Ileum (tissue), 1 donor: ENCODE measurements around a stretch of chr19.

- PRO-cap, result unidirectional peak, minus-strand start at chr19:2243959; unidirectional peak, minus-strand start at chr19:2244001
These were observed 5.4 kb upstream of the AMH start for GRCh38 chr19:2243759-2244140.

- PRO-cap, result unidirectional peak, minus-strand start at chr19:2425425
These were observed 2.1 kb downstream of the TIMM13 start for GRCh38 chr19:2425046-2425841.

DNA sequence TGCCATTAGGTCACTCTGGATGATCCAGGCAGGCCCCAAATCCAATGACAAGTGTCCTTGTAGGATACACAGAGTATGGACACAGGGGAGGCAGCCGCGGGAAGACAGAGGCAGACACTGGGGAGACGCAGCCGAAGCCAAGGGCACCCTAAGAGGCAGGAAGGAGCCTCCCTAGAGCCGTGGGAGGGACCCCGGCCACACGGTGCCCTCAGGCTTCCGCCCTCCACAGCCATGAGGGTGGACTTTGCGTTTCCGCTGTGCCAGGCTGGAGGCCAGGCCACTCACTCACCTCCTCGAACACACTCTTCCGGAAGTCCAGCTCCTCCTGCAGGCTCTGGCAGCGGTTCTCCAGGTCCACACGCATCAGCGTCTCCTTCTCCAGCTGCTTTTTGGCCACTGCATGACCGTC lies 10.5 kb upstream of the TIMM13 start:
- PRO-cap, result no peak

DNA sequence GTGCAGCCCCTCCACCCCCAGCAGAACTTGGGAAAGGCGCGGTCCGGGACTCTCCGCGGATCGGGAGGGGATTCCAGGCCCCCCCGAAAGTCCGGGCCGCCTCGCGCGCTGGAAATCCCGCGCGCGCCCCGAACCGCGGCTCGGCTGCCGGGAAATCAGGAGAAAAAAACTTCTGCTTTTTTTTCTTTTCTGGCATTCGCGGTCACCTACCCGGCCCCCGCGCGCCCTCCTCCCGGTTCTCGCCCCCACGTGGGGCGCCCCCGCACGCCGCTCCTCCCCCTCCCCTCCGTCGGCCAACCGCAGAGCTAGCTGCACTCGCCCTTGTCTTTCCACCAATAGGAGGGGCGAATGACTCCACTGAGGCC lies 232 bp upstream of the GADD45B start:
- PRO-cap, result bidirectional peak, plus-strand start outside the sequence, minus-strand start at position 249 of the sequence

DNA sequence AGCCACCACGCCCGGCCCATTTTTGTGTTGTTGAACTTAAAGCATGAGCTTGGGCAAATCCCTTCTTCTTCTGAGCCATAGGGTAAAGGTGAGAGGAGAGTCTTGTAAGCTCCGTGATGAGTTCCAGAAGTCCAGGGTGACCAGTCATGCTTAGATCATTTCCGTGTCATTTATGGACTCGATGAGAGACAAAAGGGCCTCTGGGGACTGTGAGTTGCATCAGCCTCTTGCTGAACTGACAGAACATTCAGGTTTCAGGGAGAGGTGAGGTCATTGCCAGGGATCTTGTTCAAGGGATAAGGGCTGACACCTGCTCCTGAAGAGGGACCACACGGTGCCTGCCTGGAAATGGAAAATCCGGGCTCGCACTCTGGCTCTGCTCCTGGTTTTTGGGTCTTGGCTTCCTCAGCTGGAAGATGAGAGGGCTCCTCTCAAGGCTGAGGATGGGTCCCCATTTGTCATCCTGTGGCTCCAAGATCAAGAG lies 53.6 kb downstream of the GADD45B start:
- PRO-cap, result no peak

GRCh38 chr19:2634128-2635391 lies 67.9 kb downstream of the GNG7 start:
- PRO-cap, result no peak

GRCh38 chr19:2678008-2678485 lies 24.4 kb downstream of the GNG7 start:
- PRO-cap, result no peak

GRCh38 chr19:2771897-2772480 lies 11.1 kb downstream of the SGTA start:
- PRO-cap, result no peak

- PRO-cap, result no peak
These were observed 4.8 kb downstream of the SGTA start for GRCh38 chr19:2778281-2778752.

- PRO-cap, result bidirectional peak, plus-strand start at chr19:3035772, minus-strand start at chr19:3035597
These were observed 6.6 kb upstream of the TLE2 start for GRCh38 chr19:3035664-3035997.

DNA sequence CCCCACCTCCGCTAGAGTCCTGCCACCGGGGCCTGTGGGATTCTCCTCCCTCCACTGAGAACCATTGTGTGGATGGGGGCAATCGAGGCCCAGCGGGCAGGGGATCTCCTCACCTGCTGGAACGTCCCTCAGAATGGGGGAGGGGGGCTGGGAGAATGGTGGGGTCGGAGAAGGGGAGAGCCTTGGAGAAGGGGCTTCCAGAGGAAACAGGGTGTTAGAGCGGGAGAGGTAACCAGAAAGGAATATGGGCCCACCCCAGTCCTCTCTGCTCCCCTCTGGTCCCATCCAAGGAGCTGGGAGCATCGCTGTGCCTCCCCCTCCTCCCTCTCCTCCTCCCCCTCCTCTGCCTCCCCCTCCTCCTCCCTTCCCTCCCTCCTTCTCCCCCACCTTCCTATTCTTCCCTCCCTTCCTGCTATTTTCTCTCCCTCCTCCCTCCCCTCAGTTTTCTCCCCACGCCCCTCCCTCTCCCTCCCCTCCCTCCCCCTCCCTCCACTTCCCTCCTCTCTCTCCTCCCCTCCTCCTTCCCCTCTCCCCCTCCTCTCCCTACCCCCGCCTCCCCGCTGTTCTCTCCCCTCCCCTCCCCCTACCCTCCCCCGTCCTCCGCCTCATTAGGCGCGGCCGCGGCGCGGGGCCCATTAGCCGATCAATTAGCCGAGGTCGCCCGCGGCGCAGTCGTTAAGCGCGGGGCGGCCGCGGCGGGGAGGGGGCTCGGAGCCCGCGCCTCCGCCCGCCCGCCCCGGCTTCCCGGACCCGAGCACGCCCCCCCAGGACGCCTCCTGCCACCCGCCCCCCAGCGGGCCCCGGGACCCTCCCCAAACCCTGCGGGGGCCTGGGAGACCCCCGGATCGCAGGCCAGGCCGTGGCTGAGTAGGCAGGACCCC lies 15.5 kb downstream of the TLE5 start:
- PRO-cap, result unidirectional peak, plus-strand start at position 678 of the sequence

DNA sequence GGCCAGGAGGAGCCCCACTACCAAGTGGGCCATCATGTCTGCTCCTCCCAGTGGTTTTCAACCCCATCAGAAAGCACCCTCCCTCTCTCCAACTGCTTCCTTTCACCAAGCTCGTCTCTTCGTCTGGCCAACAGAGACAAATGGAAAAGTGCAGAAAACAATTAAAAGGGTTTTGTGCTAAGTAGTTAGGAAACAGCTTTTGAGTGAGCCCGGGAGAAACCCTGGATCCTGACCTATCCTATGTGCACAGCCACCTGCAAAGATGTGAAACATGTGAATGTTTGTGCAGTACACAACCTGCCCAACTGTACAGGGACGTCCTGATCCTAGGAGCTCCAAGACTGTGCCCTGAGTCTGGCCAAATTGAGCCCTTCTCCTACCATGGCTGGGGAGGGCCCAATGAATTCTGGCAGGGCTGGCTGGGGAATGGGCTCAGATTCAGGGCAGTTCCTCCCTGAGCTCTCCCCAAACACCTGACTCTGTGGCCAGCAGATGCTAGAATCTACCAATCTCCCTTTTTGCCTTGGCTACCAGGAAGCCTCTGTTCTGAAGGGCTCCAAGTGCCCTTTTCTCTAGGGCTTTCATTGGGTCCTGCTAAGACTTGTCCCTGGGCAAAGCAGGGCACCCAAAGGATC lies 7.9 kb downstream of the TLE5 start:
- PRO-cap, result no peak

DNA sequence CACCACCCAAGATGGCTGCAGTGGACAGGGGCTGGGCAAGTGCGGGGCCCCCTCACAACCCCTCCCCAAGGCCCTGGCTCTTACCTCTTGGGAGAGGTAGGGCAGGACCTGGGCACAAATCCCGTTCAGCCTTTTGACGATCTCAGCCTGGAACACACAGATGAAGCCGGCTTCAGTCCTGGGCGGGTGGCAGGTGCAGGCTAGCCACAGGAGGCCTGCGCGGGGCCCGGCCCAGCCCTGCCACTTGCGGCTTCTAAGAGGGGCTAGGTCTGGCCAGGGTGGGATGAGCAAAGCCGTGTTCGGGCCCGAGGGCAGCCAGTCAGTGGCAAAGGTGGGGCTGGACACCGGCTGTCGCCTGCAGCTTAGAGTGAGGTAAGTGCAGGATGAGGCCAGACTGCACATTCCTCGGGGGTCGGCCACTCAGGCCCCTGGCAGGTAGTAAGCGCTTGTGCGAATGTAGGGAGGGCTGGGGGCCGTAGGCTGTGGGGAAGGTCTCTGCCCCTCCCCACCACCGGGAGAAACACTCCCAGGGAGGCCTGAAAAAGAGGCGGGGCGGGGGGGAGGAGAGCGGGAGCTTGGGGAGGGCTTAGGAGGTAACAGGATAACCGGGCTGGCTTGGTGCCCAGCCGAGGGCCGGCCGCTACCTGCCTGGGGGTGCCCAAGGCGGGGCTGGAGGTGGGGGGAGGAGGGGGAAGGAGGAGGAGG lies 6.6 kb downstream of the TLE5 start:
- PRO-cap, result no peak

GRCh38 chr19:3151699-3152621 lies 16.1 kb downstream of the GNA15 start:
- PRO-cap, result no peak

- PRO-cap, result no peak
These were observed 30.8 kb upstream of the NFIC start for GRCh38 chr19:3335265-3336317.

GRCh38 chr19:3357402-3357869 lies 8.9 kb upstream of the NFIC start:
- PRO-cap, result no peak

GRCh38 chr19:3381600-3382629 lies 15.5 kb downstream of the NFIC start:
- PRO-cap, result no peak

- PRO-cap, result no peak
These were observed 45.3 kb downstream of the NFIC start for GRCh38 chr19:3411343-3412360.

DNA sequence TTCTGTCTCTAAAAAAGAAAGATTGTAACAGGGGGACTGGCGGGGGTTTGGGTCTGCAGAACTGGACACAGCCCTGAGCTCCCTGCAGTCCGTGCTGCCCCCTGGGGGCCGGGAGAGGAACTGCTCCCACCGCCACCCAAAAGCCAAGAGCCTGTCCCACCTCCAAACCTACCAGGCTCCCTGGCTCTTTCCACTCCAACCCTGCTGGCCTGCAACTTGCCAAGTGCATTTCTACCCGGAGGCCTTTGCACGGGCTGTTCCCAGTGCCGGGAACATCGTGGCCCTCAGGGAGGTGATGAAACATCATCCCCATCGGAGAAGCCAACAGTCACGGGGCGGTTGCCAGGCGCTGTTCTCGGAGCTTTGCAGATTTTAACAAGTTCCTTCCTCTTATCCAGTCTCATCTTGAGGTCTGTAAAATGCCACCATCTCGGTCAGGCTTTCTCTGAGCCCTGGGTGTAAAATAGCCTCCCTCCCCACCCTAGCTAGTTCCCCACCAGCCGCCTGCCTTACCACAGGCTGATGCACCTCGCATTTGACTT lies 50.7 kb downstream of the SMIM24 start:
- PRO-cap, result no peak

DNA sequence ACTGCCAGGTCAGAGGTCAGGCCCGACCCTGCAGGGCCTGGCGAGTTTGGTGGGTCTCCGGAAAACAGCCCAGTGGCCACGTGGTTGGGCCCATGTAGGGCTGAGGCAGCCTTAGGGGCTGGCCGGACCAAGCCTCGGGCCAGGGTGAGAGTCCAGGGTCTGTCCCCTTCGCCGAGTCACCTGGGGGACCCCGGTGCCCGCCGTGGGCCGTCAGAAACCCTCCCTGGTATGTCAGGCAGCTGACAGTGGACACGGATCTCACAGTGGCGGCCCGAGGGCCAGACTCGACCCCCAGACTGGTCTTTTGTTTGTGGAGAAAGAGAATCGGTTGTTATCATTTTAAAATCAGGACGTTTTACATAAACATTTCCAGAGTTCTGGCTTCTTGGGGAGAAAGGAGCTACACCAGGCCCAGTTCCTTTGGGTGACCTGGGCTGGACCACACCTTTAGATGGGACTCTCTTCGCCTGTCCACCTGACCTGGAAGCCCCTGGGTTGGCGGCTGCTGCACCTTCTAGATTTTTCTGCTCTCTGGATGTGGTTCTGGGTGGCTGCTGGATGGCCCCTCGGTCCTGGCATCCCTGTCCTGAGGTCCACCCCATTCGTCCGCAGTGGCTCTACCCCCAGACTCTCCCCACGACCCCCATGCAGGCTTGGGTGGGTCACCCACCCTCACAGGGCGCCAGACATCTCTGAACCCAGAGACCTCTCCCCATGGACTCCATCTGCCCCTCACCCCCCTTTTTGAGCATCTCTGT lies 26.2 kb downstream of the SMIM24 start:
- PRO-cap, result no peak